NCI-H460 (cell line): ENCODE data around the genes ANK2 and METTL14.

RAMPAGE:
- cytosol, long total RNA, result no peak
- long total RNA, result no peak
- nucleus, long total RNA, result no peak
These were observed 110.0 kb downstream of the LARP7 start for GRCh38 chr4:112746768-112747457.

GRCh38 chr4:113049348-113049975 lies at the start of gene ANK2:
ANK2 (plus strand) TSS chr4:113049653.
RAMPAGE:
- cytosol, long total RNA, result no peak
- long total RNA, result no peak
- nucleus, long total RNA, result no peak

DNA sequence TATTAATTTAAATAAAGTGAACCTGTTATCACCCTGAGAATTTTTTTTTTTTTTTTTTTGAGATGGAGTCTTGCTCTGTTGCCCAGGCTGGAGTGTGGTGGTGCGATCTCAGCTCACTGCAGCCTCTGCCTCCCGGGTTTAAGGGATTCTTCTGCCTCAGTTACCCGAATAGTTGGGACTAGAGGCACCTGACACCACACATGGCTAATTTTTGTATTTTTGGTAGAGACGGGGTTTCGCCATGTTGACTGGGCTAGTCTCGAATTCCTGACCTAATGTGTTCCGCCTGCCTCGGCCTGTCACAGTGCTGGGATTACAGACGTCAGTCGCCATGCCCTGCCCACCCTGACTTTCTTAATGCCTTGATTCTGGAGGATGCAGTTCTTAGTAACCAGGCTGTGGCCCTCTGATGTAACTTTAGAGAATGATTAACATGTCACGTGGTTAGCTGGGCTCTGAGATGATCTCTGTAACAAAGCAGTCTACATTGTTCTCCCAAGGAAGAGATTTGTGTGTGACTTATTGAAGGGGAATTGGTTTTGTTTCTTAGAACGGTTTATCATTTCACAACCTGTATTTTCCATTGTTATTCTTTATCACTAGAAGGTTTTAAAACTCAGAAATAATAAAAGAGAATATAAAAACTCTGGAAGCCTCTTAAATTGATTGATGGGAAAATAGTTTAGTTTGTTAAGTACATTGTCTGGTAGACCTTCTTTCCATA lies 30.6 kb downstream of the ANK2 start:
RAMPAGE:
- cytosol, long total RNA, result no peak
- long total RNA, result no peak
- nucleus, long total RNA, result no peak

RAMPAGE:
- cytosol, long total RNA, result no peak
- long total RNA, result no peak
- nucleus, long total RNA, result no peak
These were observed 246.2 kb downstream of the ANK2 start for GRCh38 chr4:113295625-113296038.

RAMPAGE:
- cytosol, long total RNA, result no peak
- long total RNA, result no peak
- nucleus, long total RNA, result no peak
These were observed 355.4 kb downstream of the ANK2 start for GRCh38 chr4:113404737-113405395.

DNA sequence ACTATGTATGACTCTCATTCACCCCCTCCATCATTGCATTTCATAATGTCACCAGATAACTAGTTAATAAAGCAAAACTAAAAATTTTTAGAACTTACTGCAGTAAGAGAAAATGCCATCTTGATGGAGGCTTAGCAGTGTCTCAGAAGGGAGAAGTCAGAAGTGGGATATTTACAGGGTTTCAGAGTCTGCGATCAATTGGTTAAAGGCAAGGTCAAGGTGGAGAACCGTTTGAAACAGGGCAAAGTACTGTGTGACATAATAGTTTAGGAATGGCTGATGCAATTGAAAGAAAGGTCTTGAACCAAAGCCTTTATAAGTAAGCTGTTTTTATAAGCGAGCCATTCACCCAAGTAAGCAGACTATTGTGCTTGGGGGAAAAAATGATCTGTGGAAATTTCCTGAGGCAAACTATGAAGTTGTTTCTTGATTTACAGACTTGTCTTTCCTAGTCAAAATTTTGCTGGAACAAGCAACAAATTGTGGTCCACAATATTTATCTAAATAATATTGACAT lies 327.4 kb downstream of the CAMK2D start:
RAMPAGE:
- cytosol, long total RNA, result no peak
- long total RNA, result no peak
- nucleus, long total RNA, result no peak

GRCh38 chr4:113453226-113453664 lies 308.3 kb downstream of the CAMK2D start:
RAMPAGE:
- cytosol, long total RNA, result no peak
- long total RNA, result no peak
- nucleus, long total RNA, result no peak

DNA sequence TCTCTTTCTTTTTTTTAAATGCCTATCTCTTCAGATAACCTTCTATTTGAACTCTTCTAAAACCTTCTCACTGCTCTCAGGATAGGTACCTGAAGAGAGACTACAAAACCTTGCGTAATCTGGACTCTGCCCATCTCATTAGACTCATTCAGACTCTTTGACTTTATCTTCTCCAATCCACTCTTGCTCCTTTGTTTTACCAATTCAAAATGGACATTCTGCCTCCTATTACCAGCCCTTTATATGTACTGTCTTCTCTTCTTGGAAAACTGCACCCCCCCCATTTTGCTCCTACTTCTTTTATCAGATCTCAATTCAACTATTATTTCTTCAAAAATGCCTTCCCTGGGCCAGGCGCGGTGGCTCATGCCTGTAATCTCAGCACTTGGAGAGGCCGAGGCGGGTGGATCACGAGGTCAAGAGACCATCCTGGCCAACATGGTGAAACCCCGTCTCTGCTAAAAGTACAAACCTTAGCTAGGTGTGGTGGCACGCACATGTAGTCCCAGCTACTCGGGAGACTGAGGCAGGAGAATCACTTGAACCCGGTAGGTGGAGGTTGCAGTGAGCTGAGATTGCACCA lies 291.4 kb downstream of the CAMK2D start:
RAMPAGE:
- cytosol, long total RNA, result no peak
- long total RNA, result no peak
- nucleus, long total RNA, result no peak

GRCh38 chr4:113513653-113514090 lies 247.9 kb downstream of the CAMK2D start:
RAMPAGE:
- cytosol, long total RNA, result no peak
- long total RNA, result no peak
- nucleus, long total RNA, result no peak

GRCh38 chr4:113584651-113585237 lies 176.8 kb downstream of the CAMK2D start:
RAMPAGE:
- cytosol, long total RNA, result no peak
- long total RNA, result no peak
- nucleus, long total RNA, result no peak

GRCh38 chr4:113901737-113902623 lies 77.5 kb downstream of the ARSJ start:
RAMPAGE:
- cytosol, long total RNA, result no peak
- long total RNA, result no peak
- nucleus, long total RNA, result no peak

DNA sequence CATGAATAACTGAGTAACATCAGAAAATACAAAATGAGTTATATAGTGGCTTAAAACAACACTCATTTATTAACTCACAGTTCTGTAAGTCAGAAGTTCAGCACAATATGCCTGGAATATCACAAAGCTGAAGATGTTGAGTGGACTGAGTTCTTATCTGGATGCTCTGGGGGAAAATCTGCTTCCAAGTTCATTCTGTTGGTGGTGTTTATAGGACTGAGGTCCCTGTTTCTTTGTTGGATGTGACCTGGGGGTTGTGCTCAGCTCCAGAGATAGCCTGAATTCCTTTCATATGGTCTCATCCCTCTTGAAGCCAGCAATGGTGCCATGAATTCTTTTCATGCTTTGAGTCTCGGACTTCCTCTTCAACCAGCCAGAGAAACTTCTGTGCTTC lies 233.9 kb upstream of the UGT8 start:
RAMPAGE:
- cytosol, long total RNA, result no peak
- long total RNA, result no peak
- nucleus, long total RNA, result no peak

GRCh38 chr4:115178742-115179293 lies 65.4 kb upstream of the NDST4 start:
RAMPAGE:
- cytosol, long total RNA, result no peak
- long total RNA, result no peak
- nucleus, long total RNA, result no peak

DNA sequence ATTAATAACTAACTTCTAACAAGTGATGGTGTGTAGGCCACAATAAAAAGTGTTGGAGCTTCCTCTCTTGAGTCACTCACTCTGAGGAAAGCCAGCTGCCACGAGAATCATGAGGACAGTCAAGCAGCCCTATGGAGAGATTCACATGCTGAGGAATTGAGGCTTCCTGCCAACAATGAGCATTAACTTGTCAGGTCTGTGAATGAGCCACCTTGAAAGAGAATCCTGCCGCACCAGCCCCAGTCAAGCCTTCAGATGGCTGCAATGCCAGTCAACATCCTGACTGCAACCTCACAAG lies 76.7 kb downstream of the PRSS12 start:
RAMPAGE:
- cytosol, long total RNA, result no peak
- long total RNA, result no peak
- nucleus, long total RNA, result no peak

DNA sequence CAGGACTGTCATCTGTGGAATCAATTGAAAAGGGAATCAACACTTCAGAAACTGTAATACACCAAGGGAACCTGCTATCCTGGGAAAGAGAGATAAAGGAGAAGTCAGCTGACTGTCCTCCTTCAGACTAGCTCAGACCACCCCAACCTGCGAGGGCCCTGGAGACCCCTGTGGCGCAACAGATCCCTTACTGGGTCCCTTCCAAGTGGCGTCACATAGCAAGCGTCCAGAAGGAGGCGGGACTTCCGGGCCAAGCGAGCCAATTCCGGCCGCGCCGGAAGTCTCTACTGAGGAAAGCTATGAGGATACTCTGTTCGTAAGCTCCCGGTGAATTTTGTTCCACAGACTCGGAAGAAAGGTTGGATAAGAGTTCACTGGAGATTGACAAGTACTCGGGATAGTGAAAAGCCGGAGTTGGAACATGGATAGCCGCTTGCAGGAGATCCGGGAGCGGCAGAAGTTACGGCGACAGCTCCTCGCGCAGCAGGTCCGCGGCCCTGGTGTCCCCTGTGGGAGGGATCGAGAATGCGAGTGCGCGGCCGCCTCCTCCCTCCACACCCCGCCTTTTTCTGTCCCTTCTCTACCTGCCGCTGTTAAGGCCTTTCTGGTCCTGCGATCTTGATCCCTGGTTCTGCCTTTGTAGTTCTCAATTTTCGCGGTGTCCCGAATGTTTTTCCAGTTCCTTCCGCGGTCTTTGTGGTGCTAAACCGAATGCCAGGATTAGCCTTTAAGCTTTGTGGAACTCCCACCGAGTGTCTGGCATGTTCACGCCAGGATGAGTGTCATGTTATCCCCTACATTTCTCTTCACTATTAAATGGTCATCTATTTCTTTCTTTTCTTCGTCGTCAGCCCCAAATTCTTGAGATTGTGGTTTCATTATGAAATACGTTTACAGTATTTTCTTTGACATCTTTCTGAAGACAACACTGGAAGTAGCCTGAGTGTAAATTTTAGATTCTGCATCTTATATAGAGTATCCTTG lies at the start of gene METTL14:
Gene METTL14, plus strand, starts transcription at position 279 of the 984 bp plus-strand sequence.
RAMPAGE:
- cytosol, long total RNA, result start-site peak on the plus strand centred at position 281 of the sequence, 31 bp wide, 567 and 396 reads in 2 replicates
- long total RNA, result start-site peak on the plus strand centred at position 278 of the sequence, 26 bp wide, 264 and 496 reads in 2 replicates
- nucleus, long total RNA, result start-site peak on the plus strand centred at position 280 of the sequence, 30 bp wide, 1,781 and 499 reads in 2 replicates

DNA sequence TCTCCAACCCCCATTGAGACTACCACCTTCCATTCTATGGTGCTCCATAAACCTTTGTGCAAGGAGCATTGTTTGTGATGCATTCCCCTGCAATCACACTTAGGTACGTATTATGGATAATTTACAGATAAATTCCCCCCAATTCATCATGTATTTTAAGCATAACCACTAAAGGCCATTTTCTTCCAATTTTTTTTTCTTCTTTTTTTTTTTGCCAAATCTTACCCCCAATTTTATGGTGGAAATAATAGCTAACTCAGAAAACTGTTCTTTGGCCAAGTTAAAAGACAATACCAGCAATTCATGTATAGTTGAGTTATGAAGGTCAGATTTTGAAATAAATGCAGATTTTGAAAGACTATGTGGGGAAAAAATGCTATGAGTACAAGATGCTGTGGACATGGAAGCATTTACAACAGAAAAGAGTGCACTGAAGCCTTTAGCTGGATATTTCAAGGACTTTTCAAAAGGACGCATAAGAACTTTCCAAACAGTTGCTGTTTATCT lies 63.7 kb downstream of the METTL14 start:
RAMPAGE:
- cytosol, long total RNA, result no peak
- long total RNA, result no peak
- nucleus, long total RNA, result no peak

GRCh38 chr4:118751545-118752033 lies 66.4 kb downstream of the METTL14 start:
RAMPAGE:
- cytosol, long total RNA, result no peak
- long total RNA, result no peak
- nucleus, long total RNA, result no peak

RAMPAGE:
- cytosol, long total RNA, result no peak
- long total RNA, result no peak
- nucleus, long total RNA, result no peak
These were observed 688 bp downstream of the SYNPO2 start for GRCh38 chr4:118889329-118889754.

DNA sequence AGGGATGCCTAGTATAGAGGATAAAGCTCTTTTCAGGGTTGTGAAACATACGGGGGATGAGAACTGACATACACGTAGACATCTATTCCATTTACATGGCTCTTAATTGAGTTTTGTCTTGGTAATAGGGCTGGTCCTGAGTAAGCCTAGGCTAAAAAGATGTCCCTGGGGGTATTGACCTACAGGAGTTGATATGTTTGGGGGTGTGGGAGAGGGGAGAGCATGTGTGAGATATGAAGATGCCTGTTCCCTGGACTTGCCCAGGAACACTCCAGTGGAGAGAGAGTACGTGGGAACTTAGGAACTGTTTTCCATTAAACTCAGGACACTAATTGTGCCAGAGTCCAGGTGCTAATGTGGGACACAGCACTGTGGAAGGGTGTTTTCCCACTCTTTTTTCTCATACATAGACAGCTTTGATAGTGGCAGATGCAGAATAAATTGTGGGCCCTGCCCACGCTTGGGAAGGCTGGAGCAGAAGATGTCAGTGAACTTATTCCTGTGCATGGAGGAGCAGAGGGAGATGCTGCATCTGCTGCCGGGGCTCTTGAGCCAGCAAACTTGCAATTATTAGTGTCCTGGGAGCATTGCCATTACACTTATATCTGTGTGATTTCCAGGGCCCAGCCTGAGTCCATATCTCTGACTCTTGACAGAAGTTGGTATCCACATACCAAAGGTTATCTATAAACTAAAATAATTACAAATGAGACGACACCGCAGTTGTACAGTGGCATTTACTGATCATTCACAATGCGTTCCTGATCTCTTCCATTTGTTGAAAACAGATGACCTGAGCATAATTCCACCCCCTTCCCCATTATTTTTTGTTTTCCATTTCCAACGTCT lies 20.8 kb downstream of the SYNPO2 start:
RAMPAGE:
- cytosol, long total RNA, result no peak
- long total RNA, result no peak
- nucleus, long total RNA, result no peak

GRCh38 chr4:118975339-118976562 lies 87.1 kb downstream of the SYNPO2 start:
RAMPAGE:
- cytosol, long total RNA, result no peak
- long total RNA, result no peak
- nucleus, long total RNA, result no peak